Bronchus (tissue), 1 donor: ENCODE measurements around the genes DCTN1 and LBX2.

GRCh38 chr2:73908931-73909130, 16.0 kb downstream of the ACTG2 start:
- PRO-cap: no peak

DNA sequence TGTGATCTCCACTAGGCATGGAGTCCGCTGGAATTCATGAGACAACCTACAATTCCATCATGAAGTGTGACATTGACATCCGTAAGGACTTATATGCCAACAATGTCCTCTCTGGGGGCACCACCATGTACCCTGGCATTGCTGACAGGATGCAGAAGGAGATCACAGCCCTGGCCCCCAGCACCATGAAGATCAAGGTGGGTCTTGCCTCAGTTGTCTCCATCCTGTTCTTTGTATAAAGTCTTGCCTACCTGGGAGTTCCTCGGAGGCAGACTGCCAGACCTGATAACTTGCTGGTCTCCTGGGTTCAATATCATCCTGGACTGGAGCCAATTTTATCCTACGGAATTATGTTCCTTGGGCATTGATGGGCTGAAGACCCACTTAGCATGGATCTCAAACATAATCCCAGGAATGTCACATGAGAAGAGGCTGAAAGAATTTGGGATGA, 10.1 kb upstream of the DGUOK start:
- PRO-cap: no peak

DNA sequence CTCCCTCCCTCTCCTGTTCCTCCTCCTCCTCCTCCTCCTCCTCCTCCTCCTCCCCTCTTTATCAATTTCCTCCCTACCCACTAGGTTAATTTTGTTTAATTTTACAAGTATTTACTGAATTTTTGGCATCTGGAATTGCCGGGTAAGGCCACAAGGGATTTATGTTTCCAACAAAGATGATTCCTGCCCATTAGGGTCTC, 6.3 kb upstream of the DGUOK start:
- PRO-cap: no peak

GRCh38 chr2:73928703-73929288, 2.1 kb downstream of the DGUOK start:
- PRO-cap: no peak

- PRO-cap: no peak
Observed at GRCh38 chr2:73930206-73930445, 3.4 kb downstream of the DGUOK start.

GRCh38 chr2:73993101-73994181, 8.7 kb downstream of the TET3 start:
- PRO-cap: no peak

DNA sequence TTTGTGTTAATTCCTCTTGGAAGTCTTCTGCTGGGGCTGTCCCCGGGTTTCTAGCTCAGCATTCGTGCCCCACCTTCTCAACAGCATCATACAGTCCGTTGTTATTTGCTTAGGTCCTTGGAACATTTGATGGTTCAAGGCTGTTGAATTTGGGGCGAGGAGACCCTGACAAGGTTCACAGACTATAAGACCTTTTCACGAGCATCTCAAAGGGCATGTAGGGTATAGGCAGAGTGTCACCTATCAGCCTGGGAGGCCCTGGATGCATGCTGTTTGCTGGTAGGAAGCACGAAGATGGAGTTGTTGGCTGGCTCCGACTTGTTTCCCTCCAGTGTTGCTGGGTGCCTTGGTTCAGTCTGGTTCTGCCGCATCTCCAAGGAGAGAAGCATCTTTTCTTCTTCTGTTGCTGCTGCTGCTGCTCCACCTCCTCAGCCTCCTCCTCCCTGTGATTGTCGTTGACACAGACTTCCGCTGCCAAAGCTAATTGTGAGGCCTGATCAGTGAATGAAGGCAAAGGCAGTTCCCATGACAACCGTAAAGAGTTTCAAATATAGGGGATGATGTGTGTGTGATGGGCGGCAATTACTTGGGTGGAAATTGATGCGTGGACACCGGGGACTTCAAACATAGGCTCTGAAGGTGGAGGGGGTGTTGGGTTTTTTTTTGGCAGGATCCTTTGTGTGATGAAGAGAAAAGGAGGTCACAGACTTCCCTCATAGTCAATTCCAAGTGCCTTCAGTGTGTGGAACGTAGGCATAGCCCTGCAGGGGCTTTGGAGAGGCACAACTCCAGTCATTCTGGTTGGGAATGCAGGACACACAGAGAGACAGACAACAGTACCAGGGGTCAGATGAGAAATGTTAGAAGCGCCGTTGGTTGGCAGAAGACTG, 13.7 kb downstream of the TET3 start:
- PRO-cap: no peak

DNA sequence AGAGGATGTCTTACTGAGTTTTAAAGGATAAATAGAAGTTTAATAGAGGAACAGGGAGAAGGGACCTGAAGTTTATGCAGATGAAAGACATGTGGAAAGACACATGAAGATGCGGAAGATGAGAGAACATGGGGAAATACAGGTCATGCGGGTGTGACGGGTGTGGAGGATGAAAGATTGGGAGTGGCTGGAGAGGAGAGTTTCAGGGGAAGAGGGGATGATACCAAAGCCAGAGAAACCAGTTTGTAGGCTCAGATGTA, 69.2 kb downstream of the TET3 start:
- PRO-cap: no peak

- PRO-cap: unidirectional peak, plus-strand start at chr2:74080189
Observed at GRCh38 chr2:74079683-74080258, 67.9 kb downstream of the BOLA3 start.

DNA sequence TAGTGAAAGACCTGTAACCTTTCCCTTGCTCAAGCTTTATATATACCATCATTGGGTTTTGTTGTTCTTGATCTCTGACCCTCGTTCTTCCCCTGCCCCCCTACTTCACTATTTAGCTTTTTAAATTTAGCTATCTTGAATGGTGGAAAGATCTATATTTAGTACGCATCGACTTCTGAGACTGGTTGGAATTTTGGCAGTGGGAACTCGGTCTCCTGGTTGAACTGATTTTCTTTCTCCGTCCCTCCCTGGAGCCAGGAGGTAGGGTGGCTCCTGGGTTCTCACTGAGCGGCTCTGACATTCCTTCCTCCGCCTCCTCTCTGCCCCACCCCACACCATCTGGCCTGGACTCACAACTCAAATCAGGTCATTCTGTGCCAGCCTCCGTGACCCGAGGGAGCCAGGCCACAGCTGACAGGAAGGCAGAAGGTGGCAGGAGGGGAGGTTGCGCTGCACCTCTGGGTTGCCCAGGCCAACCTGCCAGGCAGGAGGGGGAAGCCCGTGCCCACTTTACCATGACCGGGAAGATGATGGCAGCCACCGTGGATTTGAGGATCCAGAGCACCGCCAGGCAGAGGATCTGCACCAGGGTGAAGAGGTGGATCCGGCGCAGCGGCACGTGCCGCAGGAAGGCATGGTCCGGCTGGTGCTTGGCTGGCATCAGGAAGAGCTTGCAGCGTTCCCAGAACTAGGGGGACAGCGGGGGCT, 28.2 kb downstream of the MTHFD2 start:
- PRO-cap: no peak

DNA sequence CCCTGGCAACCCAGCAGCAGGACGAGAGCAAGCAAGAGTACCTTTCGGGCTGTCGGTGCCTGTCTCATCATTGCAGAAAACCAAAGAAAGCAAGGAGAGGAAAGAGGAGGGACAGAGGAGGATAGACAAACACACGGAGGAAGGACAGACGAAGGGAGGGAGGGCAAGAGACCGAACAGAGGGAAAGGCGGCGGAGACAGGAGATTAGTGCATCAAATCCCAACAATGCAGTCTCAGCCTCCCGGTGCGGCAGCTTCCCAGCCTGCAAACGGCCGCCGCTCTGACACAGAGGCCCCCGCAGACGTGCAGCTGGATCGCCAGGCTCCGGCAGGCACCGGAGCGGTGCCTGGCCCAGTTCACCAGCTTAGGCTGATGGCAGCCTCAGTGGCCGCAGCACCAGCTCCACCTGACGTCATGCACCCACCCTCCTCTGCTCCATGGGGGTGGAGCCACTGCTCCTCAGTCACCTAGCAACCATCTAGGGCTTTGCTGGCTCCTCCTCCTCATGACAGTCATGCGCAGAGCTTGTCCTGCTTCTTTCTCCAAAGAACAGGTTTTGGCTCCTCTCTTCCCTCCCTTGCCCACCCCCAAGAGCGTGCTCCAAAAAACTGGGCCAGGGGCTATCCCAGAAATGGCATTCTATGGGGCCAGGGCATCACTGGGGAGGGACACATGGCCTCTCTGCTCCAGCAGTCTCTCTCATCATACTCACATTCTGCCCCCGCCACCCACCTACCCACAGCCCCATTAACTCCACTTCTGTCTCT, 5.6 kb downstream of the DCTN1 start:
- PRO-cap: unidirectional peak, minus-strand start at position 408 of the sequence

DNA sequence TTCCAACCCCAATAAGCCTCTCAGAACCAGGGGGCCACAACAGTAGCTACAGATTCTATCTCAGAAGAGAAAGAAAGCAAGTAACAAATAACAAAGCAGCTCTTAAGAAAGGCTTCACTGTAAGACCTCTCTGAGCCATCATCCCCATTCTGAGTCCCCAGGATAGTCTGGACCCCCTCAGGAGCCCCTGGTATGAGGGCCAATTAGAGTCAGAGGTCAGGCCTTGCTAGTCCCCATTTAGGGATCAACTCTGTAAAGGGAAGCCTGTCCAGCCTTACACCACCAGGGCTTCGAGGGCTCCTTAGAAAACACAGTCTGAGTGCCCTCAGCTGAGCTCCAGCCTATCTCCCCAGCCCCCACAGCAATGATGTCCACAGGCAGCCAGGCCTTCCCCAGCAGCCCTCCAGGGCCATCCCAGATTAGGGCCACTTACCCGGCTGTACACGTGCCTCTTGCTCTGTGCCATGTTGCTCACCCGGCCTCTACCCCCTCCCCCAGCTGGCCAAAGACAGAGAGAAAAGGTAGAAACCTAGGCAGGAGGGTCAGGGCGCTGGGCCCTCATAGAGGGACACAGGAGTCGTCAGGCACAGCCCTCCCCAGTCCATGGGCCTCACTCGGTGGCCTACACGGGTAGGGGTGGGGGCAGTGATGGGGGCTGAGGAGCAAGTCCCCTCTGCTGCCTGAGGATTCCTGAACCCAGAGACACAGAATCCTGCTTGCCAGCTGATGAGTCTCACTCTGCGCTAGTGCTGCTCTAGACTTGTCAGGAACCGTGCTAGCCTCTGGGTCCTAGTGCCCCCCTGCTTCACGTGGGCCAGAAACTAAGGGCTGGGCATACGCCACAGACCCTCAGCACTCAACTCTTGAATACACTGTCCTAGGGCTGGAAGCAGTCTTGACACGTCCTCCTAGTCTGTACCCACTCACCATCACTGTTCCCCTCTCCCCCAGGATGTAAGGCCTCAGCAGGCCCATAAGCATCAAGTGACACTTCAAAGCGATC, at the start of gene DCTN1:
DCTN1 (minus strand) TSS at position 740 of the 1,003 bp plus-strand sequence.
- PRO-cap: no peak

GRCh38 chr2:74414537-74414801, 7.0 kb downstream of the C2orf81 start:
- PRO-cap: no peak

DNA sequence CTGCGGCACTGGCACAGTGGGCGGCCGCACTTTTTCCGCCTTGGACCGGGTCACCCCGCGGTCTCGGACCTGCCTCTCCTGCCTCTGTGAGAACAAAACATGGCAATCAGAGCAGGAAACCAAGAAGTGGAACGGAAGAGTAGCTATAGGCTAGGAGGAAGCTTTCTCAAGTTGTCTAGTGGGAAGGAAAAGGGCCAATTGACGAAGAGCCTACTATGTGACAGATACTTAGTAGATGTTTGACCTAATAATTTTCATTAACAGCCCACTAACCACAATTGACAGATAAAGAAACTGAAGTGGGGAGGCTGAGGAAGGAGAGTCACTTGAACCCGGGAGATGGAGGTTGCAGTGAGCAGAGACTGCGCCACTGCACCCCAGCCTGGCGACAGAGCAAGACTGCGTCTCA, 5.3 kb downstream of the C2orf81 start:
- PRO-cap: no peak

DNA sequence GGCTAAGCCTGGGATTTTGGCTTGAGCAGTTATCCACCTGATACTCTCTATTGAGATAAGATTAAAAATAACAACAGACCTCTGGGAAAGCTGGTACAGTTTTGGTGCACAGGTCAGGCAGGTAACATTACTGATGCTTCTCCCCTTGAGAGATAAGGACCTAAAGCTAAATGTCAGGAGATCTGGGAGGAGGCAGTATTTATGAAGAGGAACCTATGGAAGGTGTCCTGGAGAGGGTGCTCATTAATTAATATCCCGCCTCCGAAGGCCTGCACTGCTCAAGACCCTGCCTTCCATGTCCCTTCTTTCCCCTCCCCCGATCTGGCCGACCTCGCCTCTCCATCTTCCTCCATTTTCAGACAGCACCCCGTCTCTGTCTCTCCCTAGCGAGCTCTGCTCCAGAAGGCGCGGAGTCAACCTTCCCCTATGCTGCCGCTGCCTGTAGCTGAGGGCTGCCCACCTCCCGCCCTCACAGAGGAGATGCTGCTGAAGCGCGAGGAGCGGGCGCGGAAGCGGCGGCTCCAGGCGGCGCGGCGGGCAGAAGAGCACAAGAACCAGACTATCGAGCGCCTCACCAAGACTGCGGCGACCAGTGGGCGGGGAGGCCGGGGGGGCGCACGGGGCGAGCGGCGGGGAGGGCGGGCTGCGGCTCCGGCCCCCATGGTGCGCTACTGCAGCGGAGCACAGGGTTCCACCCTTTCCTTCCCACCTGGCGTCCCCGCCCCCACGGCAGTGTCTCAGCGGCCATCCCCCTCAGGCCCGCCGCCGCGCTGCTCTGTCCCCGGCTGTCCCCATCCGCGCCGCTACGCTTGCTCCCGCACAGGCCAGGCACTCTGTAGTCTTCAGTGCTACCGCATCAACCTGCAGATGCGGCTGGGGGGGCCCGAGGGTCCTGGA, 1.0 kb upstream of the WBP1 start:
- PRO-cap: bidirectional peak, plus-strand start at position 496 of the sequence, minus-strand start at position 549 of the sequence; bidirectional peak, plus-strand start at position 732 of the sequence, minus-strand start at position 700 of the sequence

DNA sequence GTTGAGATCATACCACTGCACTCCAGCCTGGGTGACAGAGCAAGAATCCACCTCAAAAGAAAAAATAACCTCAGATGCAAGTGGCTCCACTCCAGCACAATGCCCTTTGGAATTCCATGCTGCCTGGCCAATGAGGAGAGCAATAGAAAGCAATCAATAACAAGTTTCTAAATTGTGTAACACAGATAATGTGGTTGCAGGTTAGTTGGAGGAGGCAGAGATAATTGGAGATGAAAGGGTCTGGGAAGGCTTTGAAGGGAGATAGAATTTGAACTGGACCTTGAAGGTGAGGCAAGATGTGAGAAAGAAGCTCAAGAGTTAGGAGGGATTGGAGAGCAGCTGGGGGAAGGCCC, 6.1 kb downstream of the TTC31 start:
- PRO-cap: no peak

- PRO-cap: no peak
Observed at GRCh38 chr2:74499386-74500010, at the start of gene LBX2. LBX2 (minus strand) TSS chr2:74499603.

GRCh38 chr2:74553556-74553867, 230 bp downstream of the LOXL3 start:
- PRO-cap: no peak

DNA sequence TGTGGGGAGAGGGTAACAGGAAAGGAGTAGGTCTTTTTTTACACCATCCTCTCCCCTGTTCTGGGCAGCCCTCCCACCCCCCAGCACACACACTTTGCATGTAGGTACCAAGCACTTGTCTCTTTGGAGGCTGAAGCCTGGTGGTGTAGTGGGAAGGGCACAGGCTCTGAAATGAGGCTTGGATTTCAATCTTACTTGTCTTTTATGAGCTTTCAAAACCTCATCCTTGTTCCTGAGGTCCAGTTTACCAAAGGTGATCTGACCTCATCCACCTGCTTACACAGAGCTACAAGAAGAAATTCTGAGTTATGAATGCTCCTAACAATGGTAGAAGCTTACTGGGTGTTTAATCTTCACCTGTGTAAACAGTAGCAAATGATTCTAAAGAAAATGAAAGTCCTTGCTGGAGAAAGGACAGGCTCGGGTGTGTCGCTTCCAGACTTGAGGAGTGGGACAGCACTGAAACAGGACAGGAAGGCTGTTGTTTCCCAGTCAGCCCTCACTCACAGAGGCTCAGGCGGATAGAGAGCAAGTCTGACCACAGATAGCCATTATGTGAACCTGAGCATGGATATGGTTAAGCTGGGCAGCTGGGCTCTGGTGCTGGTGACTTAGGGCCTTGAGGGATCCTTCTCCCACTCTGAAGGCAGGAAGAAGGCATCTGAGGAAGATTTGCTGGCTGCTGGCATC, 3.7 kb downstream of the DOK1 start:
- PRO-cap: no peak

GRCh38 chr2:74707443-74707930, 53.4 kb downstream of the SEMA4F start:
- PRO-cap: no peak